Pulmonary lymph node (tissue), 1 donor: ENCODE measurements around a stretch of chr9.

- PRO-cap, result no peak
Measured at GRCh38 chr9:134040006-134040484, 14.8 kb downstream of the BRD3OS start.

DNA sequence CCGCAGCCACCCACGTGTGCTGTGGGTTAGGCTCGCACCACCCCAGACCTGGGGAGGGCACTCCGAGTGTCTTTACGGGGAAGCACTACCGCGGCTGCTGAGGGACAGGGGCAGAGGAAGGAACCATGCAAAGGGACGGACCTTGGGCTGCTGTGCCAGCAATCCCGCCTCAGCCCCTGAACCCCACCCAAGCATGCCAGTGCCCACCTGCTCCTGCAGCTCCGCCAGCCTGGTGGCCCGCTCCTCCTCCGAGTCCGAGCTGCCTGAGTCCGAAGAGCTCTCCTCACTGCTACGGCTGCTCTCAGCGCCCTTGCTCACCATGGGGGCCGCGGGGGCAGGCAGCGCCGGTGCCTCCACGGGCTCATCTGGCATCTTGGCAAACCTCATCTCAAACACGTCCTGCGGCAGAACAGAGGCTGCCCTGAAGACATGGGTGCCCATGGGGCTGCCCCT lies 16.3 kb downstream of the BRD3OS start:
- PRO-cap, result no peak

DNA sequence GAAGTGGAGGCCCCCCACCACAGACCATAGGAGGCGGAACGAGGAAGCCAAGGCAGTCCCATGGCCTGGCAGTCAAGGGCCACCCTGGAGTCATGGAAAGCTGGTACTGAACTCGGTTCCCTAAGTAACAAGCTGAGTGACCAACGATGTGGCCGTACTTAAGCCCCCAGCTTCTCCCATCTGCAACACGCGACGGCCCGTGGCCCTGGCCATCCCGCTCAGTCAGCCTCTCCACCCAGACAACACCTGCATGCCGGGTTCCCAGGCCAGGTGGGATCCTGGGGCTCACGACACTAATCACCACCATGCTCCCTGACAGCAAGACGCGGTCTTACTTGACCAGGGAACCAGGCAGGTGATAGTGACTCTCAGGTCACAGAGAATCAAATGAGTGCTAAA lies 17.0 kb downstream of the BRD3 start:
- PRO-cap, result no peak

DNA sequence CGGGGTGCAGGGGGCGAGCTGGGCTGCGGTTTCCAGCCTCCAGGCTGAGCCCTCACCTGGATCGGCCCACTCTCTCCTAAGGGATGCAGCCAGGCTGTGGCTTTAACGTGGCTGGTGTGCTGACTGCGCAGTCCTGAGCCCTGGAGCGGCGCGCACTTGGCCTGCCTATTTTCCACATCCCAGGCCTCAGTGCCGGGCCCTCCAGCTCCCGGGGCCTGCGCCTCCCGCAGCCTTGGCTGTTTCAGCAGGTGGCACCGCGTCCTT lies 27.0 kb downstream of the WDR5 start:
- PRO-cap, result no peak

DNA sequence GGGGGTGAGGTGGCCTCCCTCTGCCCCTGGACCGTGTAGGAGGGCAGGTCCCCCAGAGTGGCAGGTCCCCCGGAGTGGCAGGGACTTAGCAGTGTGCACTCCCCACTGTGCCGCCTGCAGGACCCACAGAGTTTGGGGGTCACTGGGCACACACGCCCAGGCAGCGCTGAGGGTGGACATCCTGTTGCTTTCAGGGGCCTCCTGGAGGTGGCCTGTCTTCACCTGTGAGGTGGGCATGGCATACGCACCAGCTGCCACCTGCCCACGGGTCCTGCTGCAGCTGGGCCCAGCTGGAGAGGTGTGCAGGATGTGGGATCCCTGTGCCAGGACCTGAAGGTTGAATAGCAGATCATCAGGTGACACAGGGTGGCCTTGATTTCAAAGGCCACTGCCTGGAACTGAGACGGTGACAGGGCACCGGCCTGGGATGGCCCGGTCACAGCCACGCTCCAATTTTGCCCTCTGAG lies 45.5 kb downstream of the WDR5 start:
- PRO-cap, result no peak

GRCh38 chr9:134210677-134211597 lies 75.1 kb downstream of the WDR5 start:
- PRO-cap, result no peak

DNA sequence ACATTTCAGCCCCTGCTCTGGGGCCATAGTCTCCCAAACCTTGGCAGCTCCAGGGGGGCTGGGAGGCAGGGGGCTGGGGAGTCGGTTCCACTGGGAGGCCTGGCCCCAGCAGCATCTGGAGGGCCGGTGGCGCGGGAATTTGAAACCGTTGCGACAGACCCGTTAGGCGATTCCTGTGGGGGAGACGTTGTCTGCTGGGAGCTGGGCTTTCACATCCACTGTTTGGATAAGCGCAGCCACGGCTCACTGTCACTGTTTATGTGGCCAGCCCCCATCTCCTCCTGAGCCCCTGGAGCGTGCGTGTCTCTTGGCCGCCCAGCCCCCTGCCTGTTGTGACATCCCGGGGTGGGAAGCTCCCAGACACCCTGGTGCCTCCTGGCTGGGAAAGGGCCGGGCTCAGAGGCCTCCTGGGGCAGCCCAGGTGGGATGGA lies 90.3 kb downstream of the WDR5 start:
- PRO-cap, result no peak

DNA sequence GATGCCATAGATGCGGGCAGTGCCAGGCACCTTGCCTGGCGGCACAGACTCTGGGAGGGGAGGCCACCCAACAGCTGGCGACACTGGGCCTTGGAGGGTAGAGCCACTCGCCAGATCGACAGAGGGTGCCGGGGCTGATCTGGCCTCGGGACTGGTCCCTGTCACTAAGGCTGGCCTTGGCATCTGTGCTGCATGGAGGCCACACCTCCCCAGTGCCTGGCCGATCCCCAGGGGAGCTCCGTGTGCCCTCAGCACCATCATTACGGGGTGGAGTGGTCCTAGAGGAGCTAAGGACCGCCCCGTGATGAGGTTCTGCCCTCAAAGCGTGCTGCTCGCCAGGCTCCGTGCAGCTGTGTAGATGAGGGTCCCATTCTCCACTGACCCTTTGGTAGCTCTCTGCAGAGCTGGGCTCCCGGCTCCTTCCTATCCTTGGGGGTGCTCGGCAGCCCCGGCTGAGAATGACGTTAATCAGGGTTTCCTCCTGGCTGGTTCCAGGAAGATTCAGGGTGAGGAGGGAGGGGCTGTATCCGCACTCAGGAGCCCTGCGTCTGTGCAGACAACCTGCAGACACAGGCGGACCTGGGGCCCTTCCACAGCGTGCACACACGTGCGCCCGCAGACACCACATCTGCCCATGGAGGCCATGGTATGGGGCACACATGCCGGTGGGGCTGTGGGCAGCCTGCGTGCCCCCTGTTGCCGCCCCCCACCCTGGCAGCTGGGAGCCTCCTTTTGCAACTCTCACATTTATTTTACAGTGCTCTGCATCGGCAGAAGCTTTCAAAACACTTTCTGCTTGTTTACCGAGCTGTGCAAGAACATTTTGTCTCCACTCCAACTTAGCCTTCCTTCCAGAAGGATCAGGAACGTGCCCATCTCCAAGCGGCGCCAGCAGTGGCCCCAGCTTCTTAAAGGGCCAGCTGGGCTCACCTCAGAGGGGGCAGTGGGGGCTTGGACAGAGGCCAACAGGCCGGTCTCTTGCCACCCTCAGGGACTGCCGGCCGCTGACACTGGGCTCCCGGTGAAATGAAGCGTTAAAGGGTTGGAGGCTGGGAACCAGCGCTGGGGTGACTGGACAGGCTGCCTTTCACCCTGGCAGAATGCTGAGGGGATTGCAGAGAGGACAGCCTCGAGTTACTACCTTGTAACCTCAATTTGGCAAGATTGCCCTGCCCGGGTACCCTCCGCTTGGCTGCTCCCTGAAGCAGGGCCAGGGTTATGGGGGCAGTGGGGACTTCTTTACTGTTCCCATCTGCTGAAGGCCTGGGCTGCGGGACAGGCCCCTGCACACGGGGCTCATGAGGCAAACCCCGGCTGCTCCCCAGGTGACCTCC lies 95.2 kb downstream of the WDR5 start:
- PRO-cap, result no peak

DNA sequence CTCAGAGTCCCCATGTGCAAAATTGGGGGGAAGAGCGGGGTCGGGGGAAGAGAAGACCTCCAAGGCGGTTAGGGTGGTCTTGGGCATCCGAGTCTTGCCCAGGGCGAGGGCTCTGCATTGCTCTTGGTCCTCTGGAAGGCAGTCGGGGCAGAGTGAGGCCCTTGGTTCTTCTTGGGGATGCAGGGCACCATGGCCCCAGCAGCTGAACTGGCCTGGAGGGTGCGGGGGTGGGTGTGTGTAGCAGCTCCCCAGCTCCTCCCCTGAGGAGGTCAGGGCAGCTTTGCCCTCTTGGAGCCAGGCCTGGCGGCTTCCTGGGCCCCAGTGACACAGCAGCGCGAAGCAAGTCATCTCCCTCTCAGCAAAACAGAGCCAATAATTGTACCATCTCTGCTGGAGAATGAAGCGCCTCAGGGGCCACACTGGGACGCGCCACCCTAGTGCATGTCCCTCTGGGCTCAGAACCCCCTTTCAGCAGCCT lies 10.5 kb upstream of the RXRA start:
- PRO-cap, result no peak

DNA sequence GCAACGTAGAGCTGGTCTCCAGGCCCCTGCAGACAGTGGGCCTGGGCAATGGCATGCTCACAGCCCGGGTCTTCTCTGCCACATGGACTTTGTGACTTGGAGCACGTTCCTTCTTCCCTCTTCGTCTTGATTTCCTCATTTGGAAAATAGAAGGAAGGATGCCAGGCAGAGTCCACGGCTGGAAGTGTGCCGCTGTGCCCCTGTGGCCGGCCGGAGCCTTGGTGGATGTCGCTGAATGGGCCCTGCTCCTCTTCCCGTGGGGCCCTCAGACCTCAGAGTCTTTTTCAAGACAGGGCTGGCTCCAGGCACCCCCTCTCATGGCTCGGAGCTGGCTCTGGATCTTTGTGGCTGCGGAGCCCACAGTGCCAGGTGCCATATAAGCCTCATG lies 10.1 kb downstream of the RXRA start:
- PRO-cap, result no peak

DNA sequence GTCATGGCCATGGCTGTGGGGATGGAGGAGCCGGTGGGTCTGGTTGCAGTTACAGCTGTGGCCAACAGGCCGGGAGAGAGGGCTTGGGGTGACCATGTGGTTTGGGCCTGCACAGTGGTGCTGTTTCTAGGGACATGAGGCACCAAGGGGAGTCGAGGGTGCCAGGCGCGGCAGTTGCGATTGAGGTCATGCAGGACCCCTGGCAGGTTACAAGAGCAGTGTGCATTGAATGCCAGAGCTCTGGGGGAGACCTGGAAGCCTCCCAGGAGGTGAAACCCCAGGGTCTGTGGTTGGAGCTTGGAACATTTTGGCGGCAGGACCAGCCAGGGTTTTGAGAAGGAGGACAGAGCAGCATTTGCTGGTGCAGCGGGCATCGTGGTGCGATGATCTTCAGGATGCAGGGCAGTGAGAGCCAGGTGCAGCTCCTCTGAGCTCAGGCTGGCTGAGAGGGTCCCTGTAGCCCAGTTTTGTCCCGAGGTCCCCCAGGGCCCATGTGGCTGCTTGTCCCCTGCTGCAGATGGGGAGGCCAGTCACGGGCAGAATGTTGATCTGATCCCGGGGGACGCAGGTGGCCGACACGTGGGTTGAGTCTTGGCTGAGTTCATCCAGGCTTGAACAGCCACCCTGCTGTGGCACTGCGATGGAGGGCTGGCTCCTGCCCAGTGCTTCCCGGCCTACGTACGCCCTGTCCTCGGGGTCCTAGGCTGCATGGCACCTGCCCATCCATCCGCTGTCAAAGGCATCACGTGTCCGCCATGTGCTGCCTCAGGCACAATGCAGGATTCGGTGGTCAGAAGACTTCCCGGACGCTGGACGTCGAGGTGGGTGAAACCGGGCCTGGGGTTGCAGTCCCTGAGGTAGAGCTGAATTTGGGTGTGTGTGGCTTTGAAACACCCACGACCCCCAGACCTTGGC lies 22.0 kb downstream of the RXRA start:
- PRO-cap, result no peak

DNA sequence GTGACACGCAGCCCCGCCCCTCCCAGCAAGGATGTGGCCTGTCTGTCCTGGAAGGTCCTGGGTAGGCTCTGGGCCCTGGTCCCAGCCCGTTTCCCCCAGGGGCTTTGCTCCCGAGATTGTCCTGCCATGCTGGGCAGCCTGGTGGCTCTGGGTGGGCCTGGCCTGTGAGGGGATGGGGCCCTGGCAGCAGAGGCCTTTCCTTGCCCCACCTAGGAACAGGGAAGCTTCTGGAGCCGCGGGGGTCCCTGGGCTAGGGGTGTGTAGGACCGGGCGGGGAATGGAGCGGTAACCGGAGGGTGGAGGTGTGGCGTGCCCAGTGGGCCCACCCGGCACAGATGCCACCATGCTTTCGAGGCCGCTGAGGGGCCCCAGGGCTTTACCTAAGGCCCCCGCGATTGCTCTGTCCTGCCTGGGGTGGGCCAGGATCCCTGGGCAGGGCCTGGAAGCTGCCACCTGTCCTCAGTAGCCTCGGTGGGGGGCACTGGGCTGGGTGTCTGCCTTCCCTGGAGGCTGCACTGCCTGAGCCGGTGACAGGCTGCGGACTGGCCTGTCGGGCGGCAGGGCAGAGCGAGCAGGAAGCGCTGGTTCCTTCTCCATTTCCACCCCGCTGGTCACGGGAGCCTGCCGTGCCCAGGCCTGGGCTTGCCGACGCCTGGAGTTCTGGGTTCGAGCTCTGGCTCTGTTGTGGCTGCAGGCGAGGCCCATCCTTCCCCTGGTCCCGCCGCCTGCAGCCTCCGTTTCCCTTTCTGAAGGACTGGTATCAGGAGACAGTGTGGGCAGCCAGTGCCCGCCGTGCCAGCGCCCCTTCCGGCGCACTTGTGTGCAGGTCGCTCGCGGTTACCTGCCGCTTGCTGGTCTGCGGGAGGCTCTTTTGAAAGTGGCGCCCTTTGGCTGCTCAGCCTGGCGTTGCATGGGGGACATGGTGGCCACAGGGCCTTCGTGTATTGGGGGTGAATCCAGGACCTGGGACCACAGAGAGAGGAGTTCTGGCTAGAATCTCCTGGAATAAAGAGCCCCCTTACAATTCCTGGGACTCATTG lies 33.8 kb downstream of the RXRA start:
- PRO-cap, result no peak

DNA sequence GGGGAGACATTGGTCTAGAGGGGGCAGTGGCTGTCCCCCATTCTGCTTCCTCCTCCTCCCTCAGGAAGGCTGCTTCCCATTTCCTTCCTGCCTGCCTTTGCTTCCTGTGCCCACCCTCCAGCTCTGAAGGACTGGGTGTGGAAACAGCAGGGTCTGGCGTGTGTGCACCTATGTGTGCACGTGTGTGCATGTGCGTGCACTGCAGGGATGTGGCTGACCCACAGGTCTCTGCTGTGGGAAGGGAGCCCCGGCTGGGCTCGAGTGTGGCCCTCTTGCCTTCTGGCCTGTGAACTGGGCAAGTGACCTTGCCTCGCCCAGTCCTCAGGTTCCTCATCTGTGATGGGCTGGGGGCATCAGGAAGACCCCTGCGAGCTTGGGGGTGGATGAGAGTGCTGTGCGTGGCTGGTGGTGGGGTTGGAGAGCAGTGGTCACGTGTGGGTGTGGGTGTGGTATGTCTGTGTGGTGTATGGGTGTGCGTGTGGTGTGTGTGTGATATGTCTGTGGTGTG lies 86.6 kb downstream of the RXRA start:
- PRO-cap, result no peak

GRCh38 chr9:134430829-134431477 lies 104.7 kb downstream of the RXRA start:
- PRO-cap, result no peak

DNA sequence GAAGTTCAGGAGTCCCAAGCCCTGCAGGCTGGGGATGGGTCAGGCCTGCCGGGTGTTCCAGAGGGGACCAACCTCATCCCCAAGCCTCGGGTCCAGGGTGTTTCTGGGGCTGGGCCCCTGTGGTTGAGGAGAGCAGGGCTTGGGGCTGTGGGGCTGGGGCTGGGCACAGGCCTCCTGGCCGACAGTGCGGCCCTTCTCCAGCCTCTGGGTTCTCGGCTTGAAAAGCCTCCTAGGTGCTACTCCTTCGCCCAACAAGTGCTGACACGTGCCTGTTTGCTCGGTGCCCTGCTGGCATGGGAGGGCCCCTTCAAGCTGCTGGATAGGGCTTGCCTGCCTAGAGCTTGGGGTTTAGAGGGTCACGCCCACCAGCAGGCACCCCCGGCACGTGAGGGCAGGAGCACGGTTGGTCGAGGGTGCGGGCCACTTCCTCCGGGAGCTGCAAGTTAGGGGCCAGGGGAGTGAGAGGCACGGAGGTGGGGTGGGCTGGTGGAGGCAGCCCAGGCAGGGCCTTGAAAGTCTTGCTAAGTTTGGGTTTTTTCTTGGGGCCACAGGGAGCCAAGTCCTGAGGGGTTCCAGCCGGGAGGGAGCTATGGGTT lies 106.2 kb downstream of the RXRA start:
- PRO-cap, result no peak

- PRO-cap, result no peak
Measured at GRCh38 chr9:134438252-134439264, 112.3 kb downstream of the RXRA start.

- PRO-cap, result no peak
Measured at GRCh38 chr9:134457013-134457339, 130.7 kb downstream of the RXRA start.

- PRO-cap, result no peak
Measured at GRCh38 chr9:134474715-134475351, 148.6 kb downstream of the RXRA start.

GRCh38 chr9:134591532-134592291 lies 49.9 kb upstream of the COL5A1 start:
- PRO-cap, result no peak

DNA sequence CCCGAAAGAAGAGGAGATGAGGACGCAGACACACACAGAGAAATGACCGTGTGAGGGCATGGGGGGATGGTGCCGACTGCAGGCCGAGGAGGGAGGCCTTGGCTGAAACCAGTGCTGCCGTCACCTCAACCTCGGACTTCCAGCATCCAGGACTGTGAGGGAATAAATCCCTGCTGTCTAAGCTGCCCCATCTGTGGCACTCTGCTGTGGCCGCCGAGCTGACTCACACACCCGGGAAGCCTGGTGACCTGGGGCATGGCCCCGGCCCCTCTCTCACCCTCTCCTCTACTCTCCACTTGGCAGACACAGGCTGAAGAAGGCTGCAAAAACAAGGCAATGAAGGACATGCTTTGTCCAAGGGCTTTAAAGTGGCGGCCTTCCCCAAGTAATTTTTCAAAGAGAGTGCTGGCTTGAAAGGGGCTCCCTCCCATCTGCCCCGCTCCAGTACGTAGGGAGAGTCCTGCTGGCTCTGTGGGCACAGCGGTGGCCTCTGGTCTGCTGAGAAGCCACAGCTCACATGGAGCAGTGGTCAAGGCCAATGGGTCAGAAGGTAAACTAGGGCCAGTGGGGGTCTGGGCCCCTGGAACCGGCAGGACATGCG lies 4.2 kb upstream of the COL5A1 start:
- PRO-cap, result no peak